ENCODE results near the gene MCF2L.

GRCh38 chr13:111203620-111204388 is 88.7 kb downstream of the ARHGEF7 start:
- PRO-cap: no peak

DNA sequence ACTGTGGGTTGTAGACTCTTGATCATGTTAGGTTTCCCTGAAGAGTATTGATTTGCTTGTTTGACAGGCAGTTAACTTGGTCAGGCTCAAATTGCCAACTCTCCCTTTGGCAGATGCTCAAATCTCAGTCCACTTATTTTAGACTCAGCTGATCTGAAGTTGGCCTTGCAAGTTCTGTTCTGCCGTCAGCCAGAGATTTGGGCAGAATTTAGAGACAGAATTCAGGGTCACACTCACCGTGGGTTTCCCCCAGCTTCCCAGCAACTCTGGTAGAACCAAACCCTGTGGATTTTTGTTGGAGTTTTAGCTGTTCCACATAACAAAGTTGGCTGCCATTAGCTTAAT is 71.6 kb upstream of the TEX29 start:
- PRO-cap: no peak

DNA sequence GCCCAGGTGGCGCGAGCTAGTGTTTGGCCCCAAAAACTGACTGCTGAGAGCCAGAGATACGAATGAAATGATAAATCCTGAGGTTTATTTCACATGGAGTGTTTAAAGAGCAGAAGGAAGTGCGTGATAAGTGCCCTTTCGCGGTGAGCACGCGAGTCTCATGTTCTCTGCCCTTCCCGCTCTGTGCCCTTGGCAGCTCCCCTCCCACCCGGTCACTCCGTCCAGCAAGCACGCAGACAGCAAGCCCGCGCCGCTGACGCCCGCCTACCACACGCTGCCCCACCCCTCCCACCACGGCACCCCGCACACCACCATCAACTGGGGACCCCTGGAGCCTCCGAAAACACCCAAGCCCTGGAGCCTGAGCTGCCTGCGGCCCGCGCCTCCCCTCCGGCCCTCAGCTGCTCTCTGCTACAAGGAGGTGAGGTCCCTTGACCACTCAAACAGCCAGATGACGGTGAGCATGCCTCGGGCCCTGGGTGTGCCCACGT is 37.5 kb upstream of the TEX29 start:
- PRO-cap: no peak

- PRO-cap: no peak
These were observed 130.4 kb downstream of the TEX29 start for GRCh38 chr13:111450708-111451448.

- PRO-cap: no peak
These were observed 232.6 kb downstream of the TEX29 start for GRCh38 chr13:111553089-111553325.

- PRO-cap: no peak
These were observed 96.8 kb downstream of the SOX1 start for GRCh38 chr13:112163778-112164019.

DNA sequence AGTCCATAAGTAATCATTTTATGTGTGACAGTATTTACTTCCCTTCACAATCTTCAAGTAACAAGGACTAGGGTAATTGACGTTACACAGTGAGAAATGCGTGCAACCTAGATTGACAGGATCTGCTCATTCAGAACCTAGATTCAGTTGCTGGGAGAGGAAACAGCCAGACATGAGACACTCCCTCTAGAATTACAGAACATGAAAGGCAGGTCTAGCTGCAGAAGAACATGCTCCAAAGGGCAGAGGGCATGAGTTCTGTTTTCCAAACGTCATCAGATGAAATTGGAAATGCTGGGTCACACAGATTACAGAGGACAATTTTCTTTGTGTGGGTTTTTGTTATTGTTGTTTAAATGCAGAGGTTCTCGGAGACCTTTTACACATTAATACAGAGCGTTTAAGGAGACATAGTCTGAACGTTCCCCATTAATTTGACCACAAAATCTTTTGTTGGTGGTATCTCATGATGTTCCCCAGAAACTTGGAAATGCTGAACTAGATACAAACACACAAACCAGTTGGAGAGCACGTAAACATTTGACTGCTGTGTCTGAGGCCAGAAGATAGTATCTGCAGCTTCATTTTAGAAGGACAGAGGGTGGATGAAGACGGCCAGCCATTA is 145.6 kb upstream of the SPACA7 start:
- PRO-cap: no peak

DNA sequence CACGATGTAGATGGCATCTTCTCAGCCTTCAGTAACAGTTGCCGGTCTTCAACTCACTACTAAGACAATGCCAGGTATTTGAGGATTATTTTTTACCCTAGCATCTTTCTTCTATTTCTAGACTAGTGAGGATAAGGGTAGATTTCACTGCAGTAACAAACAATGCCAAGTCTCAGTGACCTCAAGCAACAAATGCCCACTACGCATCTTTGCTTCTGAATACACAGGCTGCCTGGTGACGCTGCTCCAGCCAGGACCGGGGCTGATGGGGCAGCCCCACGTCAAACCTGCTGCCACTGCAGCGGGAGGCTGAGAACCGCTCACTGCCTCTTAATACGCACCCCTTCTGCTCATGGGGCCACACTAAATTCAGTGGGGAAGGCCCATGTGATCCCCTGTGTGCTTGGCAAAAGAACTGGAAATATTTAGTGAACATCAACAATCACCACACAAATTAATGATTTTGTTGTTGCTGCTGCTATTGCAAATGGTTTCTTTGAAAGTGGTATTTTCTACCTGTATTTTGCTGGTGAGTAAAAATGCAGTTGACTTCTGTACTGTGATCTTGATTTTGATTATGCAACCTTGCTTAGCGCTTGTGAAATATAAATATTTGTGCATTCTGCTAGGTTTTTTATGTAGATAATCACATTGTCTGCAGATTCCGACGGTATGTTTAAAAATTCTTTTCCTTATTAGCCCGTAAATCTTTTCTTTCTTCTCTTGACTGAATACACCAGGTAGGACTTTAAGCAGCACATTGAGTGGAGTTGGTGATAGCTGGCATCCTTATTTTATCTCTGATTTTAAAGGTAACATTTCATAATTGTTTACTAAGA is 139.5 kb upstream of the SPACA7 start:
- PRO-cap: no peak

GRCh38 chr13:112555798-112556340 is 32.1 kb downstream of the TUBGCP3 start:
- PRO-cap: no peak

DNA sequence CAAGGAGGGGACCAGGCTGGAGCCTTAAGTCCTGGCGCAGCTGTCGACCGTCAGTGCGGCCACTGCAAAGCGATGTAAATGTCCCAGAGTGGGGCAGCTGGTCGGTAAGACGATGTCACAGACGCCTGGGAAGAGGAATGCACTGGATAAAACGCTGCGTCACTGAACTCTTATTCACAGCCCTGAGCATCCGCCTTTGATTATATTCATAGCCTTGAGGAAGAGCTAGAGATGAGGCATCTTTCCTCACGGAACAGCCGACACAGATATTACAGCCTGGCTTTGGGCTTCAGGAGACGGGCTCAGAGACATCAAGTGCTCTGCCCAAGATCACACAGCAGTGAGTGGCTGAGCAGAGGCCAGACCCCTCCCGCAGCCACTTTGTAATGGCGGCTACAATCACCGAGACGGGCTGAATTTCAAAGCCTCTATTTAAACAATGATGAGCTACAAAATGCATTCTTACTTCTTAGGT is 17.7 kb upstream of the TUBGCP3 start:
- PRO-cap: no peak

GRCh38 chr13:112688383-112688954 is 1.4 kb upstream of the ATP11A start:
- PRO-cap: no peak

DNA sequence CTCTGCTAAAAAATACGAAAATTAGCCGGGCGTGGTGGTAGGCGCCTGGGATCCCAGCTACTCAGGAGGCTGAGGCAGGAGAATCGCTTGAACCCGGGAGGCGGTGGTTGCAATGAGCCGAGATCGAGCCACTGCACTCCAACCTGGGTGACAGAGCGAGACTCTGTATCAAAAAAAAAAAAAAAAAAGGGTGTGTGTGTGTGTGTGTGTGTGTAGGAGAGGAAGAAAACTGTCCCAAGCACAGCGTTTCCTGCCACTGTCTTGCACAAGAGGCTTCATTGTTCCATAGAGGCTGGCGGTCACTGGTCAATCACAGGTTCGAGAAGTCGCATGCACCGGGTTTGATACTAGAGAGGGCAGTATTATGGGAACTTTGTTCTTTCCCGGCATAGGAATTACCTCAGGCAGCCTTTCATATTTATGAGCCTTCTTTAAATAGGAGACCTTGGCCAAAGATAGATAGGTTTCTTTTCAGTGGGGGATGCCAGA is 1.5 kb downstream of the ATP11A start:
- PRO-cap: no peak

DNA sequence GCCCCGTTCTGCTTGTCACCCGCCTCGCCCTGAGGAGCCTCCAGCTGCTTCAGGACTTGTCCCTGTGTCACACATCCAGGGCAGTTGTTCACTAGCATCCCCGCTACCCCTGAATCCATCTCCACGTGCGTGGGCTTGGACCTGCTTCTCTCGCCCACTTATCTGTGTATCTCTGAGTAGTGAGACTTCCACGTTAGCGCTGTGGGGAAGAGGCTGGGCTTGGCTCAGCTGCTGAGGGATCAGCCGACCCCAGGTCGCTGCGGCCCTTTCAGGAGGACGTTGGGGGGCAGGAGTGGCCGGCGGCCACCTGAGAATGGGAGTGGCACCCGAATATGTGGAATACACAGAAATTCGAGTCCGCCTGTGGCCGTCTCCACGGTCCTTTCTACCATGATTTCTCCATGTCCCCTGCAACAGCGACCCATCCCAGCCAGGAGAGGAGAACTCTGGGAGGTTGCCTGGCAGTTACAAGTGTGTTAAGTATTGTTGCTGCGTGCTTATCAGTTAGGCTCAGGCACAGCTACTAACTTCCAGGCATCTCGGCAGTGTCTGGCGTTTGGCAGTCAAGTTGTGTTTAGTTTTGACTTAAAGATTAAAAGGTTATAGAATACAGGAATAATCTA is 11.1 kb downstream of the ATP11A start:
- PRO-cap: no peak

- PRO-cap: no peak
These were observed 50.8 kb downstream of the ATP11A start for GRCh38 chr13:112740539-112741169.

DNA sequence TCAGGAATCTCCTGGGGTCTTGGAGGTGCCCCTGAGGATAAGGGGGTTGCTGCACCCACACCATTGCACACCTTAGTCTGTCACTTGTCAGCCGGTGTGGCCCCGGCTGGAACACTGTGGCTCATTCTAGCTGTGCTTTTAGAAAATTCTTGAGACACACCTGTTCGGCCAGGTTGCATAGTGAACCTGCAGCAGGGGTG is 71.8 kb downstream of the ATP11A start:
- PRO-cap: no peak

DNA sequence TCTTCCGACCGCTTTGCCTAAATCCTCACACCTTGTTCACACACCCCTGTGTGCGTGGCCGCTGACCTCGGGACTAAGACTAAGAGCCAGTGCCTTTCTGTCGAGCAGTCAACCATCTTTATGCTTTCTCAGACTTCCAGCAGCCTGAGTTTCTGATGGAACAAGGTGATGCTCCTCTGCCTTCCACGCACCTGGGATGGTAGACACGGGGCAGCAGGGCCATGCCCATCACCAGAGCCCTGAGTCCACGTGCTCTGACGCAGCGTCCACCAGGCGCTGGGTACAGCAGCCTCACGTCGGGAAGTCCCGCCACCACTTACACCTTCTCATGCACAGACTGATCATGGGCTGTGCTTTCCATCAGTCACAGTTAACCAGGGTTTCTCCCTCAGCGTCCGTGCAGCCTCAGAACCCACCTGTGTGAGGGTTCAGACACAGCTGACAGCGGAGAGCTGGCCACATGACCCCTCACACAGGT is 90.8 kb upstream of the MCF2L start:
- PRO-cap: no peak

DNA sequence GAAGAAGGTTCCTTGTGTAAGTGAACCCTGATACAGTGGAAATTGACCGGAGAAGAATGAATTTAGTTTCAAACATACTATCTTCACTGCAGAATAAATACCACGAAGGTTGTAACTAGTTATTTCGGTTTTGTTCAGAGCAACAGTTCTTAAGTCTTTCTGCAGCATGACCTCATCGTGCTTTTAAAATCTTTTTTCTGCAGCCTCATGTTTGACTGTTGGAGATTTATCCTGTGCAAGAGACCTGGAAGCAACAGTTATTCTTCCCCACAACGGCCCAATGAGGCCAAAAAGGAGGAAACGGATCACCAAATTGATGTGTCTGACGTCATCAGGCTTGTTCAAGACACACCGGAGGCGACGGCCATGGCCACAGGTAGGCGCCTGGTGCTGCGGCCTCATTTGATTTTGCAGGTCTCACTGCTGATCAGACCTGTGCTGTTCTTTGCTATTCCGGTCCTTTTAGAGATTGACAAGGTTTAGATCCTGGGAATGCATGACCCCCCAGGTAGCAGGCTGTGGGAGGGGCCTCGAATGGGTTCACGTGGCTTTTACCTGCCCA is 66.9 kb upstream of the MCF2L start:
- PRO-cap: no peak

DNA sequence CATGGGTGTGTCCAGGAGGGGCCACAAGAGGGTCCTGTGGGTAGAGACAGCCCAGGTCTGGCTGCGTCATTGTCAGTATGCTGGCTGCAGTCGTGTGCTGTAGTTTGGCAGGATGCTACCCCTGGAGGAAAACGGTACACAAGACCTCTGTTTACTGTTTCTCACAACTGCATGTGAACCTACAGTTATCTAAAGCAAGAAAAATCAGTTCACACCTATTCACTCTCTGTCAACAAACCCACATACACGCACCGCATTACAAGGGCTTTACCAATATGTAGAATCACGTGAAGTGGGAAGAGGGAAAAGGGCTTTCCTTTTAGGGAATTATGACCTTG is 17.4 kb upstream of the MCF2L start:
- PRO-cap: no peak

- PRO-cap: no peak
These were observed at the start of gene MCF2L for GRCh38 chr13:112968969-112970015. Gene MCF2L, plus strand, starts transcription at chr13:112969214.

DNA sequence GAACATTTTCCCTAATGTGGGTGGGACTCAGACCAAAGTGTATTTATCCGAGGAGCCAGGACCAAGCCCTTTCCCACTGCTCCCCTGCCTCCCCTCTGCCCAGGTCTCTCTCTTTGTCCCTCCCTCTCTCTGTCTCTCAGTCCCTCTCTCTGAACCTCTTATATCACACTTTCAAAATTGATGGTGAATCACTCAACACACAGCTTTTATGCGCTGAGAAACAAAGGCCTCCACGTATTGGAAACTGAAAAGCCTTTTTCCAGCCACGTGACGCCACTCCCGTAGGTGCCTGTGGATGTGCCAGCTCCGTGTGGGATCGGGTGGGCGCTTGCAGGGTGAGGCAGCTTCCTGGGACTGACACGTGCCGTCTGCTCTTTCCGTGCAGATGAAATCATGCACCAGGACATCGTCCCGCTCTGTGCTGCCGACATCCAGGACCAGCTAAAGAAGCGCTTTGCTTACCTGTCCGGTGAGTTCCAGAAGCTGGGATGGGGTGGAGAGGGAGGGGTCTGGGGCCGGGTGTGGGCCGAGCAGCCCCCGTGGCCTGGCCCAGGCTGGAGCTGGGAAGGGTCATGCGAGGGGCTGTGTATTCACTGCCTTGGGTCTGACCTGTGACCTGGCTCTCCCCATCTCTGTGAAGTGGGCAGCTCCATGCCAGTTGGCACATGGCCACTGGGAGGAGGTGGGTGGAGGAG is 45.5 kb downstream of the MCF2L start:
- PRO-cap: no peak